Neuron (in vitro differentiated cells): ENCODE results near the genes C4A, AGPAT1, RNF5, BTNL2 and HLA-DRA.

DNA sequence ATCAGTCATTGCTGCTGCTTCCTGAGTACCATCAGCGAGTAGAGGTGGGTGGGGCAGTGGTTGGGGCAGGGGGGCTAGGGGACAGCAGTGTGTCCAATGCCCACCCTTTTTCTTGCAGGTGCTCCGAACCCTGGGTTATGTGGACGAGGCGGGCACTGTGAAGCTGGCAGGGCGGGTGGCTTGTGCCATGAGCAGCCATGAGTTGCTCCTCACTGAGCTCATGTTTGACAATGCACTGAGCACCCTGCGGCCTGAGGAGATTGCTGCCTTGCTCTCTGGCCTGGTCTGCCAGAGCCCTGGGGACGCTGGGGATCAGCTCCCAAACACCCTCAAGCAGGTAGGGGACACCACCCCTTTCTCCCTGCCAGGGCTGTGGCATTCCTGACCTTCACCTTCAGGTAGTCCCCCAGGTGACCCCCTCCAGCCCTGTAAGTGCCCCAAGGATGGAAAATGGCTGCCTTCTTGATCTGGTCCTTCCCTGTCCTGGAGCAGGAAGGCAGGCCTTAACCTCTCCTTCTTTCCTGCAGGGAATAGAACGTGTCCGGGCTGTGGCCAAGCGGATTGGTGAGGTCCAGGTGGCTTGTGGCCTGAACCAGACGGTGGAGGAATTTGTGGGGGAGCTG, 3.1 kb downstream of the DXO start:
- PRO-cap = no peak

DNA sequence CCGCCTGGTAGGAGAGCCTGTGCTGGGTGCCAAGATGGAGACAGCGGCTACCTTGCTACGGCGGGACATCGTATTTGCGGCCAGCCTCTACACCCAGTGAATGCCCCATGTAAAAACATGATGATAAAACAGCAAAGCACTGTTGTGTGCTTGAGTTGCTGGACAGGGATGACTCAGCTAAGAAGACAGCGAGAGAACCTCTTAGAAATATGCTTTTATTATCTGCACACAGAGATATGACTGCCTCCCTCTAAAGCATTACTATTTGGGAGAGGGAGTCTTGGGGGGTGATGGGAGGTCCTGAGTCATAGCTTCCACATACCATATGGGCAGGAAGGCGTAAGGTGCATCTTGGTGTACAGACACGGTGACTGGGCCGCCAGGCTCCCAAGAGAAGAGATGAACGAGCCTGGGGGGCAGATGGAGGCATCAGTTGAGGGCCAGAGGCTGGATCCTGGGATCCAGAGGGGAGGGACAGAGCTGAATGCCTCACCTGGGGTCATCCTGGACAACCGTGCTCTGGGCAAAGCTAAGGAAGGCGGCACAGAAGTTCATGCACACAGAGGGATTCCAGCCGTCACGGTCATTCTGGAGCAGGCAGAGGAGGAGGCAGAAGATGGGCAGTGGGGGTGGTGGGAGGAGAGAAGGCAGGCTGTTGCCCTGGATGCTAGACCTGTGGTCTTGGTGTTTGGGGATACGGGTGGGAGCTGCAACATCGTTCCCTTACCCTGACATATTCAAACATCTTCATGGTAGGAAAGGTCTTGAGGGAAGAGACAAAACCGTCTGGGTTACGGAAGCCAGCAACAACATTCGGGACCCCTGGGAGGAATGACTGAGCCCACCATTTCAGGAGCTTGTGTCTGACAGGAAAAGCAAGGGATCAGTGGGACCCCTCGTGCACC, 2.1 kb downstream of the DXO start:
- PRO-cap = no peak

GRCh38 chr6:31981614-31982327, at the start of gene C4A:
TSS of gene C4A (plus strand) at chr6:31982057.
- PRO-cap = no peak

DNA sequence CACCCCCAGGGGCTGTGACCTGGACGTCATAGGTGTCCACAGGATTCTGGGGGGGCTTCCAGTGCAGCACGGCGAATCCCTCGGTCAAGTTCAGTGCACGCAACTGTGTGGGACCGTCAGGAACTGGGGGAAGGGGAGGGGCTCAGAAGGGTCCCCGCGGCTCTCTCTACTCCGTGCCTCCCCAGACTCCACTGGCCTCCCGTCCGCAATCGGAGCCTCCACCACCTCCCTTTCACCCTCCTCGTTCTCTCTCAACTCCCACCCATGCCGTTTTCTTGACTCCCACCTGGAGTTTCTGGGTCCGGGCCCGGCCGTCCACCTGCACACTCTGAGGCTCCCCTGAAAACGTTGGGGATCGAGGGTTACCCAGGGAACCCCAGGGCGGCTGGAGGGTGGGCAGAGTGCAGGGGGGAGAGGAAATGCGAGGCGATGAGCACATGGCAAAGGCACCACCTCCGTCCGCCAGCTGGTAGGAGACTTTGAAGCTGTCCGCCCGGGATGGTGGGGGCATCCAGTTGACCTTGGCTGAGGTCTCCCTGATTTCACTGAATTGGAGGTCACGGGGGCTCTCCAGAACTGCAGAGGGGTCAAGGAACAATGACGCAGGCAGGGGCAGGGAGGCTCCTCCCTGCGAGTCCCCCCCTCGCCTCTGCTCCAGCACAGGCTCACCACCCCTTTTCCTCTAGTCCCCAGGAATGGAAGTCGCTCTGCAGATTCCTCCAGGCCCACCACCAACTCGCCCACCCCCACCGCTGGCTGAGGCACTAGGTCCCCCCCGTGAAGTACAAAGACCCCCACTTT, 3.7 kb upstream of the C4B start:
- PRO-cap = no peak

- PRO-cap = no peak
Observed at GRCh38 chr6:32028591-32029537, 9.4 kb upstream of the CYP21A2 start.

DNA sequence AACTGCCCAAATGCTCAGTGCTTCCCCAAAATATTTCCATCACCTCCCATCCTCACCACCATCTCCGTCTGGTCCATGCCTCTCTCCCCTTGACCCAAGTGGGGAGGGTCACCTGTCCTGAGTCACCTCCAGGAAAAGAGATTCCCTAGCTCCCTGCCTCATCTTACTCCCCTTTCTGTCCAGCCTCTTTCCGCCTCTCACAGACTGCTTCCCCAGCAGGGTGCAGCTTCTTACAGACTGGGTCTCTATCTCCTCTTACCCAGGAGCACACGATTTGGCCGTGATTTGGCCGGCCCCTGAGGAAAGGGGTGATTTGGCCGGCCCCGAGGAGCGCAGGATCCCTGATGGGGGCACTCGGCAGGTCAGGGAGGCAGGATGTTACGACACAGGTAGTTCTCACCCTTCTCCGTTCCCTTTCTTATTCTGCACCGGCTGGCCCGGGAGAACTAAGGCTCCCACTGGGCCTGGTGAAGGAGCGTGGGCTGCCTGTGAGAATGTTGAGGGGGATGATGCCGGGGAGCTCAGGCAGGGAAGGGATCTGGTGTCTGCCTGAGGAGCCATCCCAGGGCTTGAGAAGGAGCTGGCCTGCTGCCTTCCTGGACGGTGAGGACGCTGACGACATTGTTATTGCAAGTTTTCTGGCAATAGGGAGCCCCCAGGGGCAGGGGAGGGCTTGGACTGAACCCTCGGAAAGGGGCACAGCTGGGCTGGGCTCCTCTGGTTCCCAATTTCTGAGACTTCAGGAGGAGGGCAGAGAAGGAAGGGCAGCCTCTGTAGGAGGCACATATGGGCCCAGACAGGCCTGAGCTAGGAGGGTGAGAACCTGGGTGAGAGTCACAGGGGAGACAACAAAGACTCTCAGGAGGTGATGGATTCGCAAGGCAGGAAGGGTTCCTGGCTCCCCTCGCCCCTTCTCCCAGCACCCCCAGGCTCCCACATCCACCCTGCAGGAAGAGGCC, 32.6 kb downstream of the CYP21A2 start:
- PRO-cap = no peak

DNA sequence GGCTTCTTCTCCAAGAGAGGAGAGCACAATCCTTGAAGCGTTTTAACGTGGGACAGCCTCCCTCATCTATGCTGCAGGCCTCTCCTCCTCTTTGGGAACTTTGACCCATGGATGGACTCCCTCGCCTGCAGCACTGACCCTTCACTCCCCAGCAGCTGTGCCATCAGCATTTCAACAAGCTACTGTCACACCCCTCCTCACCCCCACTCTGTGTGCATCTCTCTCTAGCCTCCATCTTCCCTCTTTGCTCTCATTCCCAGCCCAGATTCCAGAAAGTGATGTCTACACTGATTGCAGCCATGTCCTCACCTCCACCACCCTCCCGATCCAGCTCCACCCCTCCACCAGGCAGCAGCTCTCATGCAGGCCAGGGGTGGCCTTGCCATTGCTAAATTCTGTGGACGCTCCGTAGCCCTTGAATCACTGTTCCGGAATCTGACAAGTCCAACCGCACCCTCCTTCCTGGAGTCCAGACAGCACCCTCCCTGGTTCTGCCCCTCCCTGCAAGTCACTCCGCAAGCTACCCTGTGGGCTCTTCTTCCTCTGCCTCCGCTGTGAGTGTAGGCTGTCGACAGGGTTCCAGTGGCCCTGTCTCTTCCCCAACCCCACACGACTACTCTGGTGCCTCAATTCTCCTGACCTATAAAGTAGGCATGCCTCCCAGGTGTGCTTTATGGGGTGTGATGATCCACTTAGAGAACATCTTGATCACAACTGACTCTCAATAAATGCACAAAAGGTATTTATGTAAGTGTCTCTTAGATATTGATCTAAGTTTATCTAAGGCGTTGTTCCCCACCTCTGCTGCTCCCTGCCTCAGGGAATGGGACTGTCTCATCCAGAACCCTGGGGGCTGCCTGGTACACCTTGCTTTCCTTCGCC, 26.2 kb downstream of the TNXB start:
- PRO-cap = no peak

DNA sequence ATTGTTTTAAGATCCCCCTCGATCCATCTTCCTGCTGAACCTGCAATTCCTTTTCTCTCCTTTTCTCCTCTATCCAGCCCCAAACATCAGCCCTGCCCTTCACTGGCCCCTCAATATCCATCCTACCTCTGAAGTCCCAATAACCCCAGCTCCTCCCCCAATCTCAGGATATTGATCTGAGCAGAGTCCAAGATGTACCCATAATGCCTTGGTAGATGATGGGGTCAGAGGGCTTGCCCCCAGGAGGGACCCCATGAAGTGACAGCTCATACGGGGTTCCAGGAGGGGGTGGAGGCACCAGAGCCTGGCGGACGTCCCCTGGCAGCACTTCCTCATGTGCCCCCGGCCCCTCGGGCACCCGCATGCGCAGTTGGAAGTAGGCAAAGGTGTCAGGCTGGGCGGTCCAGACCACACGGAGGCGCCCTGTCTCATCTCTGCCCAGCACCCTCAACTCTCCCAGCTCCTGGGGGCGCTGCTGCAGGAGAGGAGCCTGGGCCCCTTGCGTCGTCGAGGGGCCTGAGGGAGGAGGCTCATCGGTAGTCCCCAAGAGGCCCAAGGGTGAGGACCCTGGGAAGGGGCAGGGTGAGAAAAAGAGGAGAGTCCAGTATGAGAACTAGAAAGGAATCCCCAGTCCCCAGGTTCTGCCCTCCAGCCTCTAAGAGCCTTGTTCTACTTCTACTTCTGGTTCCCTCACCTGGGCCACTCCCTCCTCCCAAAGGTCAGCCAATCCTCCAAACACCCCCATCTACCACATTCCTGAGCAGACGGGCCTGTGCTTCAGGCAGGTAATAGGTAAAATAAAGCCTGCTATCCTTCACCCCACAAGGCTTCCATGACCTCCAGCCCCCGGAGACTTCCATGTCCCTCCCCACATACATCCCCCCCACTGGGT, 23.3 kb downstream of the TNXB start:
- PRO-cap = no peak

DNA sequence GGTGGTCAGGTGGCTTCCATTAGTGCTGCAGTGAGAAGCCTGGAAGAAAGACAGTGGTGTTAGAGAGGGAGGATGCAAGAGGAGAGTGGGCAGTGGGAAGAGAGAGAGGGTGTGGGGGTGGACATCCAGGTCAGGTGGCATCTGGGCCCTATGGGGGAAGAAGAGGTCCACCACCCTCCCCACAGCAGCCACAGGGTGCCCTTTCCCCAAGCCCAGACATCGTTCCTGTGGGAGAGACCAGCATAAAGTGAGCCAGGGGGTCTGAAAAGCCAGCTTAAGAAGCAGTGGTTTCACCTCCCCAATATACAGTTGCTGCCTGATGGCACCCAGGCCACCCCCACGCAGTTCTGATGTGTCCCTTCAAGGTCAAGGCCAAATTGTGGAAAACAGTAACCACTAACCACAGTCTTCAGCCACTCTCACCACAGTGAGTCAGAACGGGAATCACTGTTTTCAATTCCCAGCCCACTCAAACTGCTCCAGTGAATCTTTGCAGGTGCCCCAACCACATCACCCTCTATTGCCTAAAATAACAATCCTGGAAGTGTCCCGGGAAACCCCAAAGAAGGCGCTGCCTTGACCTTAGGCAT, 22.6 kb downstream of the TNXB start:
- PRO-cap = no peak

- PRO-cap = no peak
Observed at GRCh38 chr6:32095407-32096647, 13.3 kb downstream of the TNXB start.

DNA sequence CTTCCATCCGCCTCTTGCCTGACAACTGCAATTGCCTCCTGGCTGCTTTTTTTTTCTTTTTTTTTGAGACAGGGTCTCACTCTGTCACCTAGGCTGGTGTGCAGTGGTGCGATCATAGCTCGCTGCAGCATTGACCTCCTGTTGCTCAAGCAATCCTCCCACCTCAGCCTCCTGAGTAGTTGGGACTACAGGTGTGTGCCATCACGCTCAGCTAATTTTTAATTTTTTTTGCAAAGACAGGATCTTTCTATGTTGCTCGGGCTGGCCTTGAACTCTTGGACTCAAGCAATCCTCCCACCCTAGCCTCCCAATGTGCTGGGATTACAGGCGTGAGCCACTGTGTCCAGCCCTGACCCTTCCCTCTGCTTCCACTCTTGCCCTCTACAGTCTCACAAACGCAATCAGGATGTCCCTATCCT, 4.5 kb downstream of the TNXB start:
- PRO-cap = no peak

DNA sequence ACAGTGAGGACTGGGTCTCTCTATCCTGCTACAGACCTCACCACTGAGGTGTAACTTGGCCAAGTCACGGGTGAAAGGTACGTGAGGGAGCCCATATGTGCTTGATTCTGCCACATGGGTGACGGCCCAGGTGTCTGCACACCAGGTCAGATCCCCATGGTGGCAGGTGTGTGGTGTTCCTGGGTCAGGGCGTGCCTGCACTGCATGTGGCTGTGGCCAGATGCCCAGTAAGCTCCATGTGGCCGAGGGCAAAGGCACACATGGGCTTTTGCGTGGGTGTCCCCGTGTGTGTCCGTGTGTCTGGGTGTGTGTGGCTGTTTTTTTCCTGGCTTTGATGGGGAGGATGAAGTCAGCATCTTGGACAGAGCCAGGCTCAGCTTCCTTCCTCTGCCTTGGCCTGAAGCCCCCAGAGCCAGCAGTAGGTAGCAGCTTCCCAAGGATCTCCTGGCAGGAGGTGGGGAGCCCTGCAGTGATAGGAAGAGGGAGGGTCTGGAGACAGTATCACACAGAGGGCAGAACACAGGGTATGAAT, 1.5 kb upstream of the TNXB start:
- PRO-cap = no peak

DNA sequence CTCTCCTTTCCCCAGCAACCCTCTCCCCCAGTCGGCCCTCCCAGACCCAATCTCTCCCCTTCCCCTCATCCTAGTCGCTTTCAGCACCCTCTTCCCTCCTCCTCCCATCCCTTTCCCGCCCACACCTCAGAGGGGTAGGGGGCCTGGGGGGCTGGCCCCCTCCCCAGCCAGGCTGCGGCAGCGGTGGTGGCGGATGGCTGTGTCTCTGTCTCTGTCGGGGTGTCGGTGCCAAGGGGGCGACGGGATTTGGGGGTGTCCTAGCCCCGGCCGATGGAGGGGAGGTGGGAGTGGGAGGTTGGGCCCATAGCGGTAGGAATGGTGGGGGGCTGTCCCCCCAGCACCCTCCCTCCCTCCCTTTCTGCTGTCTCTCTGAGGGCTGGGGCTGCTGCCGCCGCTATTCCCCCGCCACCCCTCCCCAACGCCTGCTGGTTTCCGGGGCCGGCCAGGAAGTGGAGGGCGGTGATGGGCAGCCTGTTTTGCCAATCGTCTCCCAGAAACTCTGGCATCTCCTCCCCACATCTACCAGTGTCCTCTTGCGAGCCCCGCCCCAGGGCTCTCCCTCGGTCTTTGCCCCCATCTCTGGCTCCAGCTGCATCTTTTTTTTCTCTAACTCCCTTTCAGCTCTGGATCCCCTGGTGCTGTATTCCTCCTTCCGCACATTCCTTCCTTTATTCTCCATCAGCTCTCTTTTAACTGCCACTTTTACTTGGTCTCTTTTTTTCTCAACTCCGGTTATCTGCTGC, at the start of gene AGPAT1:
Gene AGPAT1 (minus strand): TSS at position 396 of the 743 bp plus-strand sequence.
- PRO-cap = bidirectional peak, plus-strand start at position 560 of the sequence, minus-strand start at position 371 of the sequence

GRCh38 chr6:32176896-32177519, 1.1 kb upstream of the AGPAT1 start:
- PRO-cap = bidirectional peak, plus-strand start at chr6:32177407, minus-strand start at chr6:32177311

DNA sequence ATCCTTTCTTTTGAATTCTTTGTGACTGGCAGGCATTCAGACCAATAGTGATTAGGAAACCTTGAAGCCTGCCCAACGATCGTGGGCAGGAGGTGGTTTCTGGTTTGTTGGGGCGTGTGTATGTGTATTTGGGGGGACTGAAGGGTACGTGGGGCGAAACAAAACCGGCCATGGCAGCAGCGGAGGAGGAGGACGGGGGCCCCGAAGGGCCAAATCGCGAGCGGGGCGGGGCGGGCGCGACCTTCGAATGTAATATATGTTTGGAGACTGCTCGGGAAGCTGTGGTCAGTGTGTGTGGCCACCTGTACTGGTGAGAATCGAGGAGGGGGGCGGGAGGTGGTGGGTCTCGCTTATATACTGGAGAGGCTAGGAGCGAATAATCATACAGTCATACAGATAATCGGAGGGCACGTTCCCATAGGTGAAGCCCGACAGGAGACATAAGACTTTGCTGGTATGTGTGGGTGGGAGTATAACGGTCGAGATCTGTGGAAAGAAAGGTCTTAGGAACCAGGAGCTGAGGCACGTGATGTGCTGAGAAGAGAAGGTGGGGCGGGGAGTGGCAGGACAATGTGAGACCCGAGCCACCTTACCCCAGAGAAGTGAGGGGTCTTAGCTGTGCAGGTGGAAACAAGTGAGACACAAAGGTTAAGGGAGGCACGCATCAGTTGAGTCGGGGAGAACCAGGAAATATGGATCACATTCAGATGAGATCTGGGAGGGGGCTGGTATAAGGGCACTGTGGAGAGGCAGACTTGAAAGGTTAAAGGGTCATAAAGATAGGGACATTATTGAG, at the start of gene RNF5:
Gene RNF5 (plus strand): TSS at position 64 of the 796 bp plus-strand sequence.
- PRO-cap = bidirectional peak, plus-strand start at position 64 of the sequence, minus-strand start outside the sequence; unidirectional peak, plus-strand start at position 383 of the sequence

GRCh38 chr6:32186308-32186923, 2.4 kb upstream of the AGER start:
- PRO-cap = no peak

GRCh38 chr6:32244850-32245514, 21.1 kb upstream of the NOTCH4 start:
- PRO-cap = no peak

DNA sequence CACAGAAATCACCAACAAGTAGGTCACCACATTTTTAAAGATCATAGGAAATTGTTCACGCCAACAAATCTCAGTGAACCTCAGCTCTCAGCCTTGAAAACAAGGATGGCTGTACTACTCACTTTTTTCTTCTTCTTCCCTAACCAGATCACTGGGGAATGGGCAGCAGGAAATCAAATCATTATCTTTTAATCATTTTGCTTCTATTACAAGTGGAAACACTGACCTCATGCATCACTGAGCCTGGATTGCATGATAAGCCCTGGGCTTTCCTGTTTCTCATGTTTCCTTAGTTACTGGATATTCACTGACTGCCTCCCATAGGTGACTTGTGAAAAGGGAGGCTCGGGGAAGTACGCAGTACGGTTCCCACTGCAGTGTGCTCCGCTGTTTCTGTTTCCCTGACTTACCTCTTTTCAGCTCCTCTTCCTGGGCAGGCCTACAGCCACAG, 13.4 kb downstream of the BTNL2 start:
- PRO-cap = no peak

DNA sequence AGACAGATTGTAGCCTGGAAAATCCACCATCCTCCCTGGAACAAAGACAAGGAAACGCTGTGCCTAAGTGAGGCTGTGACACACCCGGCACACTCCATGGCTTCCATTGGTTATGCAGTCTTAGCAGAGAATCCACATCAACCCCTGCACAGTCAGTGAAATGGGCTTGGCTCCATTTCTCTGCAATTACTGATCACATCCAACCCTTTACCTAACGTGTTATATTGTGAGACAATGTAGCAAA, at the start of gene BTNL2:
Gene BTNL2 (minus strand): TSS at position 88 of the 244 bp plus-strand sequence.
- PRO-cap = no peak

GRCh38 chr6:32439497-32440569, at the start of gene HLA-DRA:
TSS of gene HLA-DRA (plus strand) at chr6:32439887.
- PRO-cap = no peak